ENCODE measurements around the genes SERAC1 and DYNLT1.

- PRO-cap = no peak
These were observed 36.7 kb upstream of the SYNJ2 start for GRCh38 chr6:157944650-157945599.

DNA sequence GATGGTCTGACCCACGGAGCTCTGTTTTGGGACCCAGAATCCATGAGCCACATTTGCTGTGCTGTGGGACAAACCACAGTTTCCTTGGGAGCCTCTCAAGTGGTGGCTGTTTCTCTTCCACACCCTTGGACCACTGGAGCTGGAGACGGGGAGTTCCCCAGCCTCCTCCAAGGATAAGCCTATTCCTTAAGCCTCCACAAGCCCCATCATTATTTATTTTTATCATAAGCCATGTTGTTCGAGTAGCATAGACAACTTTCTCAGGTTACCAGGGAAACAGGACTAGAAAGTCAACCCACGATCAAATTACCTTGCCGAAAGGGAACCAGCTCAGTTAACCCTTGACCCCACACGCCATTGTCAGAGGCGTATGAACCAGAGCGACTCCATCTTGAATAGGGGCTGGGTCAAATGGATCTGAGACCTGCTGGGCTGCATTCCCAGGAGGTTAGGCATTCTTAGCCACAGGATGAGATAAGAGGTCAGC is 22.2 kb downstream of the SYNJ2 start:
- PRO-cap = no peak

DNA sequence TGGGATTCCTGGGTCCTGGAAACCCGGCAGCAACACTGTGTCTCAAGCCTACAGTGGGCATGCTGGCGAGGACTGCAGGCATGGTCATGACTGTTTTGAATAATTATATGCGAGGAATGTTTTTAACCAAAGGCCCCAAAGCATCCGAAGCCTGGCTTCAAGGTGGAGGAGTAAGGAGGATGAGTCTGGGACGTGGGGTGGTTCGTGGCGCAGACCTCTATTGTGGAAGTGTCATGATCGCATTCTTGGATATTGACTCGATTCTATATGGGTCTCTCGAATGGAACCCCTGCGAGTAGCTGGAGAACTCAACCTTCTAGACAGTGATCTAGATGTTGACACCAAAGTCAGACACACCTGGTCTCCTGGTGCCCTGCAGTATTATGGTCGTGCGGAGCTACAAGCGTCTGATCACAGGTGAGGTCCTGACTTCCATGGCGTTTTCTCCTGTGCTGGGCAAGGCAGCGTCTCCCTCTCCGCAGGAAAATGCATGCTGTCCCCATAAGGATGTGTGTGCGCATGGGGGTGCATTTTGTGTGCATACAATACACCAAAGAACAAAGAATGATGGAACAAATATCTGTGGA is 90.1 kb downstream of the SERAC1 start:
- PRO-cap = no peak

DNA sequence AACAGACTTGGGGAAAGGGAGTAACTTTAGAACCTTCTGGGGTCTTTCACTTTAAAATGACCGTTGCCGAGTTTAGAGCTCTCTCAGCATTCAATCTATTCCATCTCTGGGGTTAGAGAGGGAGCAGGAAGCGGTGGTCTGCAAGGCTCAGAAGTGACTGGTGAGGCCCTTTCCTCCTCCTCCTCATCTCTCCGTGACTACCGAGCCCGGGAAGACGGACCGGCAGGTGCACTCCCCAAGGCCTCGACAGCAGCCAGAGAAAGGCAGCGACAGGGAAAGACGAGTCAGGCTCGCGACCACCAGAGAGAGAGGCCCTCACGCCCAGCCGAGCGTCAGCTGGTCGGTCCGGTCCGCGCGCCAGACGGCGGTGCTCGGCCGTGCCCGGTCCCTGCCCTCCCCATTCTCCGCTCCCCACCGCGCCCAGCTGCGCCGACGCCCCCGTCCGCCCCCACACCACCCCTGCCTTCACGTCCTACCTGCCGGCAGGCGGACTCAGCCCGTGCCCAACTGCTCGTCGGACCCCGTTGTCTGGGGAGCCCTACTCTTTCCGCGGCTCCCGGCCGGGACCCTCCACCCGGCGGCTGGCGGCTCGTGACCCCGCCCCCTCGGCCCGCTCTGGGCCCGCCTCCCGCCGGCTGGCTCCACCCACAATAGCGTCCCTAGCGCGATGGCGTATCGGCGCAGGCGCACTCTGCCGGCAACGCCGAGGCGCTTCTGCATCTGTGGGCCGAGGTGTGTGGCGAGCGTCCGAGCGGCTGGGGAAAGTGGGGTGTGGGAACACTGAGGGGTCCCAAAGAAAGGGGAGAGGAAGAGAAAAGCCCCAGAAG is at the start of gene SERAC1:
TSS of gene SERAC1 (minus strand) at position 599 of the 827 bp plus-strand sequence.
- PRO-cap = bidirectional peak, plus-strand start at position 719 of the sequence, minus-strand start at position 583 of the sequence

GRCh38 chr6:158377760-158378758 is 65.8 kb downstream of the TULP4 start:
- PRO-cap = no peak

- PRO-cap = no peak
These were observed 84.8 kb upstream of the TMEM181 start for GRCh38 chr6:158474854-158475759.

- PRO-cap = no peak
These were observed 56.5 kb upstream of the TMEM181 start for GRCh38 chr6:158503424-158503732.

GRCh38 chr6:158610426-158611316 is 33.9 kb downstream of the DYNLT1 start:
- PRO-cap = no peak

DNA sequence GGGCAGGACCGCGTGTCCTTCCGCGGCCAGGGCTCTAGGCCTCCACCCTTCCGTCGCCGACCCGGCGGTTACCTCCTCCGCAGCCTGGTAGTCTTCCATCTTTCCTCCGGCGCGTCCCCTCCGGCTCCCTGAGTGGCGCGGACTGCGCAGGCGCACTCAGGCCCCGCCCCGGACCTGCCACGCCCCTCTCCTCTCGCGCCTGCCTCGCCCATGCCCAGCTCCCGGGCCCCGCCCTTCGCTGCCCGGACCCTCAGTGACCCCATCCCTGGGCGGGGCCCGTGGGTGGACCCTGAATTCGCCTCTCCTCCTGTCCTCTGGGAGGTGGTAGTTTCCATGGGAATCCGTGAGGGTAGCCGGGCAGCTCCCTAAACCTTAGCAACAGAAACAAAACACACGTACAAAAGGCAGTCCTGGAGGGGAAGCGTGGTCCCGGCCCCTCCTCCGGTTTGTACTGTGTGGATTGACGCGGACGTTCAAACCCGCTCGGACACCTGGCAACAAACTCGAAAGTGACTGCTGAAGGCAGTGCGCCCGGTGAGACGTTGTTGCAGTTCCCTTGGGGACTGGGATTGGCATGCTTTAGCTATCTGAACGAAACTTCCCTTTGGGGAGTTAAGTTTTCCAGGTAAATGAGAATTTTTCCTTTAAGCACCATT is at the start of gene DYNLT1:
TSS of gene DYNLT1 (minus strand) at position 134 of the 656 bp plus-strand sequence.
- PRO-cap = bidirectional peak, plus-strand start at position 327 of the sequence, minus-strand start at position 116 of the sequence; bidirectional peak, plus-strand start at position 512 of the sequence, minus-strand start at position 515 of the sequence

DNA sequence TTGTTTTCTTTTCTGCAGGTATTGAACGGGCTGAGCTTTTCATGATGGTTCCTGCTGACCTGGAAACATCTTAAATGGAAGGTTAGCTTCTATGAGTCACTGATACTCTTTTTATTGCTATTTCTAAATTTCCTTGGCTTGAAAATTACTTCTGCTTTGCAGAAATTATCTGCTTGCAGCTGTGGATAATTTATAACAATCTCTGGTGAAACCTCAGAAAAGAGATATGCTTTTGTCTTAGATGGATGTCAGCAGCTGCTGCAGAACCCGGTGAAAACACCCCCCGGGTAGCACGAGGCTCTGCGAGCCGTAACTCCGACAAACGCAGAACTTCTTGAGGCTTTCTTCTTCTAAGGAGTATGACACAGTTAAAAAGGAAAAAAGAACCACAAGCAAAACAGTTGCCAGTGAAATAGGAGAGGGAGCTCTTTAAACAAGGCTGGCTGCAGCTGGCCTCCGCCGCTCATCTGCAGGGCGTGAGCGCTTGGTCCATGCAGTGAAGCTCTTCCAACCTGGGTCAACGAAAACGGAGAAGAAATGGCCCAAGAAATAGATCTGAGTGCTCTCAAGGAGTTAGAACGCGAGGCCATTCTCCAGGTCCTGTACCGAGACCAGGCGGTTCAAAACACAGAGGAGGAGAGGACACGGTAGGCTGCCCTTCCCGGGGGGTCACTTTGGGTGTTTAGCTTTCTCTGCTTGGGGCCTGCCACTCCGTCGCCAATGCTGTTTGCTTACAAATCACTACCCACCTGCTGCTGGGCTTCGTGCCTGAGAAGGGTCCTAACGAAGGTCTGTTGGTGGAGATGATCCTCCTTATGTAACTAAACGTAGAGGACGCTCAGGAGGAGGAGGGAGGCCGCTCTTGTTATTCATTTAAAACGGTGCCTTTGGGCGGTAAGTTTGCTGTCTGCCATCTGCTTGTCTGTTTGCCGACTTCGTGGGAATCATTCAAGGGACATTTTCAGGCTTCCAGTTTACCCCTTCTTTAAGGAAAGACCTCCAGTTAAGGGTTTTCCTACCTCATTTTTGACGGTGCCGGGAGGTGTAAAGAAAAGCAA is 13.2 kb downstream of the SYTL3 start:
- PRO-cap = no peak

- PRO-cap = no peak
These were observed 59.0 kb downstream of the EZR start for GRCh38 chr6:158760219-158760420.

- PRO-cap = bidirectional peak, plus-strand start at chr6:158816568, minus-strand start at chr6:158816459
These were observed 2.8 kb downstream of the EZR start for GRCh38 chr6:158816303-158816928.

DNA sequence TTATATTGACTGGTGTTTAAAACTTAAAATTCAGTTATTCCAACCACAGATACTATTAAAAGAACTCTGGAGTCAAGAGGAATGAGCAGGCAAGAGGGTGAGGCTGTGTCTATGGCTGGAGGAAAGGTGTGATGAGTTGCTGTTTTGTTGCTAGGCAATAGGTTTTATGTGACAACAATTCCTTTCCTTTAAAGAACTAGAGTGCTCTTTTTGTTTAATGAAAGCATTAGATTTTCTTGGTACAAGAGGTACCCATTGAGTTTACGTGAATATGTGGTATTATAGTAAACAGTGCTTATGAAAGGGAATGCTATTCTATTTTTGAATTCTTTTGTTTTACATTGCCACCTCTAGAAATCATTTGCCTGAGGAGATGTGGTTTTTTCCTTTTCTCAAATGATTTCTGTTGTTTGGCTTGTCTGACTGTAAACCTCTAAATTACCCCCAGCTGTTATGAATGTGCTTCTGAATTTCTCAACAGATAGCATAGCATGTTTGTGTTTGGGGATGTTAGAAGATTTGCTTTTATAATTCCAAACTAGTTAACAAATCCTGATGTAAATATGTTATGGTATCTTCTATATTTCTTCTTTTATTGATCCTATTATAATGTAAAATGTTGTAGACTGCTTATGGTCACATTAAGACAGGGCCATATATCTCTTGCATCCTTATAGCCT is 31.5 kb upstream of the EZR start:
- PRO-cap = bidirectional peak, plus-strand start at position 217 of the sequence, minus-strand start at position 83 of the sequence

GRCh38 chr6:158865318-158866212 is 46.4 kb upstream of the EZR start:
- PRO-cap = no peak

- PRO-cap = no peak
These were observed 1.2 kb downstream of the RSPH3 start for GRCh38 chr6:158998838-158999142.

DNA sequence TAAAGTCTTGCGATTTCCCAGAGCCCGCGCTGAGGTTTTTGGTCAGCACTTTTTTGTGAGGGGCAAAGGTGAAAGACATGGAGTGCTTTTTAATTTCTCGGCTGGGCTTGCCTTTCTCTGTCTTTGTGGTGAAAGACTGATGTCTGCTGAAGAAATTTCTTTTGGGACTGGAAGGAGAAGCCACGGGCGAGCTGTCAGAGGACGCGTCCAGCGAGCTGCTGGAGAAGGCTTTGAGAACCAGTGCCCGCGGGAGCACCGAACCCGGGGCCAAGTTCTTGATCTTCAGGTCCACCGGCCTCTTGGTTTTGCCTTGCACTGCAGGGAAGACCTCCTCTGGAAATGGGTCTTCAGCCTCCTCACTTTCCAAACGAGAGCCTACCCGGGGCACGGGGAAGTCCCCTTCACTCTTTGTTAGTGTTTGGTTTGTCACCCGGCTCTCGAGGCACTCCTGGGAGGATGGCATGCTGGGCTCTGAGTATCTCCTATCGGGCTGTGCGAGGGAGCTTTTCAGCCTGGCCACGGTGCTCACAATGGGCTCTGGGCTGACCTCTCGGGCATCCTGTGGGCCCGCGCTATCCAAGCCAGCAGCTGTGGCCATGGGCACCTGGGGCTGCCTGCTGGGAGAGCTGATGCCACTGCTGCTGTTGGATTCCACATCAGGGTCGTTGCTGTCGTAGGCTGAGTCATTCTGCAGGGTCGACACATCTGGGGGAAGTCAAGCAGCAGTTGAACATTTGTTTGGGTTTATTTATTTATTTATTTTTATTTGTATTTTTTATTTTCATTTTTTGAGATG is 8.2 kb downstream of the TAGAP start:
- PRO-cap = no peak

DNA sequence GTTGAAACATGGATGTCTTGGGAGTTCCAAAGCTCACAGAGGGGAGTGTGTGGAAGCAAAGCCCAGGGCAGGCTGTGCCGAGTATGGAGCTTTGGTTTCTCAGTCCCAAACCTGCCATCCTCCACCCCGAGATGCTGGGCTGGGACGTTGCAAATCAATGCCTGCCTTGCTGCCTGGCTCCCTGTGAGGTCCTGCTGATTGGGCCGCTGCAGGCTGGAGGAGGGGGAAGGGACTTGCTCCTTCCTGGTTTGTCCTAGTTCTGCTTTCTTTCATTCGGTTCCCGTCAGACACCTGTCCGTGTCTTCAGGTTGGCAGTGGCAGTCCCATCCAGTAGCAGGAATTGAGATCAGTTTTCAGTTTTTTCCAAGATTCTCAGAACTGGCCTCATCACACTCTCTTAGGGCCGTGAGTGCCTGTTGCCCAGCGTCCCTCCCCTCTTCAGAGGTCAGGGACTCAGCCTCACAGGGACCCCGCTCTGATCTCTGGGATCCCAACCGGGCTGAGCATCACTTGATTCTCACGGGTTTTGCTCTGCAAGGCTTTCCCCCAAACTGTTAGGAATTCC is 24.1 kb upstream of the TAGAP start:
- PRO-cap = no peak

GRCh38 chr6:159680775-159681906 is 11.9 kb downstream of the SOD2 start:
- PRO-cap = no peak

DNA sequence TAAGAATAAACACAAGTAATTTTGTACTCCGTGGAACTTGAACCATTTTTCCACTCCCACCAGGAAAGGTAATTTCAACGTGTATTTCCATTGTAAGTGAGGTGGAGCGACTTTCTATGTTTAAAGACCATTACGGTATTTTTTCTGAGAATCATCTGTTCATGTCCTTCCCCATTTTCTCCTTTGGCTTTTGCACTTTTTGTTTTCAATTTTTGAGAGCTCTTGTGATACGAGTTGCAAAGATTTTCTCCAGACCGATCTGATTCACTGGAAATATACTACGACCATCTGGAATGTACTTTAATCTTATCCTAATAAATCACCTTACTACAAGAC is 1.2 kb upstream of the WTAP start:
- PRO-cap = no peak

DNA sequence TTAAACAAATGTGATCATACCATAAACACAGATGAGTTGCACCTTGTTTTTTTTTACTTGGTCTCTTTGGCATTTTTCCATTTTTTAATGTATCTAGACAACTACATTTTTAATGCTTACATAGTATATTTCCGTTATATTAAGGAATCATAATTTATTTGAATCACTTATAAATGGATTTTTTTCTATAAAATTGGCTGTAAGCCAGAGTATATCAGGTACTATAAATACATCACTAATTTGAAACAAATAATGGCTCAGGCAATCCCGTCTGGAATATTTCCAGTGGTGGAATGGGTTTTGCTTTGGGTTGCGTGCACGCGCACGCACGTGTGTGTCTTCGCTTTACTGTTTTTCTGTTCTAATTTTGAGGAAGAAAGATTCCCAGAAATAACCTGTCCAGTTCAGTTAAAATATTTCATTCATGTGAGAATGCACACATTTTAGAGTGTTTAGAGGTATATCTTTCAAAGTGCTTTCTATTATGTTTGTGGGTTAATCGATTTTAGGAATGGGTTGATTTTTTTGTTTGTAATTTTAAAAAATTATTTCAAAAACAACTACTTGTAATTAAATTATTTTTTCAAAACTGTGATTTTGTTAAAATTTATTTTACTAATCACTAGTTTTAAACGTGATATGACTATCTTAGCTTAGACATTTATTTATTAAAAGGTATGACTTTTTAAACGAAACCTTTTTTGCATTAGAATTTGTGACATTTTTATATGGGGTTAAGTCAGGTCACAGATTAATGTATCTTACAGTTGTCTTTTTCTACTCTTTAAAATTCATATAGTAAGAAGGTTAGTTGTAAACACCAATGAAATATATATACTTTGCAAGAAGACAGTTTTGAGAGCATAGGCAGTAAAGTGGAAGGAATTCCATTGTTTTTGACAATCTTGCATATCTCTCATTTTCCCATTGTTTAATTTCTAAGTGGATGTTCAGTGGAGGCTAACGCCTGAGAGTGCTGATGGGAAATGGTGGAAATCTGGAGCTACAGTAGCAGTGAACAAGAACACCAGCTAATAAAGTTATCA is 10.9 kb upstream of the ACAT2 start:
- PRO-cap = no peak

Data from gallbladder (tissue), 1 donor.